Cardiac atrium fibroblast (primary cell): ENCODE measurements around the gene ZNF618.

- RAMPAGE, long total RNA, result no peak
Observed at GRCh38 chr9:113397082-113397873, 3.8 kb downstream of the ALAD start.

DNA sequence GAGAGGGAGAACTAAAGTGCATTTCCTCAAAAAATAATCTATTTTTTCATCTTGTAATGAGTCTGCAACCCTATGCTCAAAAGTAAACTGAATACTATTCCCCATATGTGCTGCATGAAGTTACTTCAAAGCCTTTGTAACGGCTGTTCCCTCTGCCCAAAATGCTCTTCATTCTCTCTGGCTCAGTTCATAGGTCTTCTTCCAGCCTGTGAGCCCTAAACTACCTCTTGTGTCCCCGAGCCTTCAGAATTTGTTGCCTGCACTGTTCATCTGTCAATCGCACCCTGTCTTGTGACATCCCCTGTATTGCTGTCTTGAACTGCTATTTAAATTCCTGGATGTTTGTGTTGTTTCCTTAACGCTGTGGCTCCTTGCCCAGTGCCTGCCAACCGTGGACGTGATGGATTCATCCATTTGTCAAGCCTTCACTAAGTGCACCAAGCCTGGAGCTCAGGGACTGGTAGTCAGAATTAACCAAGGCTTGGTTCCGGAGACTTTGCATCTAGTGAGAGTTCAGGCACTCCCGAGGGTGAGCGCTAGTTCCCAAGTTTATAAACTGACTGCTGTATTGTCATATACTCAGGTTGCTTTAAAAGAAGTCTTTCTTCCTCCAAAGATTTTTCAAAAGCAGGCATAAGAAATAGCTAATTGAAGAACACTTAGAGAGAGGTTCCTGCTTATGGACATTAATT, 28.8 kb downstream of the RGS3 start:
- RAMPAGE, long total RNA, result no peak

- RAMPAGE, long total RNA, result no peak
Observed at GRCh38 chr9:113524464-113525143, 61.1 kb downstream of the RGS3 start.

DNA sequence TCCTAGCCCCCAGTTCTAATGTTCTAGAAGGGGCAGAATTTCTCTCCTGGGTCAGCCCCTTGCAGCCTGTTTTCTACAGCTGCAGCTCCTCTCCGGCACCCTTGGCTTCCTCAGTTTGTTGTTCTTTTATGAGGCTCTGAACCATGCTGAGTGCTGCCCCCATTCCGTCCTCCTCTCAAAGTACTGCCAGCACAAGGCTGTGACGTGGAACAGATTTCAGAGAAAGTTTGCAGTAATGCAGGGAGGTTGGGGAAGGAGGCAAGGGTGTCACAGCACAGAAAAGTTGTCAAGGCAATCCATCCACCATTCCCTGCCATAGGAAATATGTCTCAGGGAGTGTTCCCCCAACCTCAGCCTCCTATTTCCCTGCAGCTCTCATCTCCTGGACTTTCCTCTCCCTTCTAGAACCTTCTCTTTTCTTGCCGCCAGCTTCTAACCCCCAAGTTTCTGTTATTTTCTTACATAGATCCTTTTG, 63.4 kb downstream of the RGS3 start:
- RAMPAGE, long total RNA, result no peak

DNA sequence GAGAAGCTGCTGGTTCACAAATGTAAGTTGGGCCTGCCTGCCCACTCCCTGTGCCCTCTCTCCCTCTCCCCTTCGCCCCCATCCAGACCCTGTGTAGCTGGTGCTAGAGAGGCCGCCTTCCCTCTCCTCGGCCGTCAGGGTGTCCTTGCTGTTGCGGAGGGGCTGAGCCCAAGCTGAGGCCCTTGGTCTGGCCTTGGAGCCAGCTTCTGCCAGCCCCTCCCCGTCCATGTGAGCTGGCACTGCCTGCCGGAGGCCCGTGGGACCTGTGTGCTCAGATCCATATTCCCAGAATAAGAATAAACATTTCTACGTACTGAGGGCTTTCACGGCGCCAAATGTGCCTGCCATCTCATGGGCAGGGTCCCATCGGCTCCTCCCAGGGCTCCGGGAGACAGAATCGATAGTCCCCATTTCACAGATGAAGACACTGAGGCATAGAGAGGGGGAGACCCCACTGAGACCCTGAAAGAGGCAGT, 131.5 kb downstream of the RGS3 start:
- RAMPAGE, long total RNA, result no peak

GRCh38 chr9:113621248-113621978, 157.9 kb downstream of the RGS3 start:
- RAMPAGE, long total RNA, result no peak

- RAMPAGE, long total RNA, result no peak
Observed at GRCh38 chr9:113624804-113625220, 161.3 kb downstream of the RGS3 start.

DNA sequence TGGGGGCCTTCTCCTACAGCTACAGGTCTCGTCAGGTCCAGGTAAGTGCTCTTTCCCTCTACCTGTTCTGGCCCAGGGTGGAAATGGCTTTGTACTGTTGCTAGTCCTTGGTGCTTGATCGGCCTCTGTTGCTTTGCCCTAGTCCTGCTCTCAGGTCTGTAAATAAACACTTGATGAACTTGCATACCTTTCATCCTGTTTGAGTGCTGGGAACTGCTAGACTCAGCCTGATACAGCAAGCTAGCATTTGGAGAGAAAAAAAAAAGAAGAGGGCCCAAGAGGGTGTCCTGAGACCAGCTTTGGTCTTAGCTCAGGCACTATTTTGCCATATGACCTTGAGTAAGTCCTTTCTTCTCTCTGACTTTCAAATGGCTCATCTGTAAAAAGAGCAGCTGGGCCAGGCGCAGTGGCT, 21.8 kb upstream of the ZNF618 start:
- RAMPAGE, long total RNA, result no peak

GRCh38 chr9:113875630-113876635, at the start of gene ZNF618:
Gene ZNF618, plus strand, starts transcription at chr9:113876309.
- RAMPAGE, long total RNA, result no peak

- RAMPAGE, long total RNA, result no peak
Observed at GRCh38 chr9:113933091-113933602, 57.0 kb downstream of the ZNF618 start.

DNA sequence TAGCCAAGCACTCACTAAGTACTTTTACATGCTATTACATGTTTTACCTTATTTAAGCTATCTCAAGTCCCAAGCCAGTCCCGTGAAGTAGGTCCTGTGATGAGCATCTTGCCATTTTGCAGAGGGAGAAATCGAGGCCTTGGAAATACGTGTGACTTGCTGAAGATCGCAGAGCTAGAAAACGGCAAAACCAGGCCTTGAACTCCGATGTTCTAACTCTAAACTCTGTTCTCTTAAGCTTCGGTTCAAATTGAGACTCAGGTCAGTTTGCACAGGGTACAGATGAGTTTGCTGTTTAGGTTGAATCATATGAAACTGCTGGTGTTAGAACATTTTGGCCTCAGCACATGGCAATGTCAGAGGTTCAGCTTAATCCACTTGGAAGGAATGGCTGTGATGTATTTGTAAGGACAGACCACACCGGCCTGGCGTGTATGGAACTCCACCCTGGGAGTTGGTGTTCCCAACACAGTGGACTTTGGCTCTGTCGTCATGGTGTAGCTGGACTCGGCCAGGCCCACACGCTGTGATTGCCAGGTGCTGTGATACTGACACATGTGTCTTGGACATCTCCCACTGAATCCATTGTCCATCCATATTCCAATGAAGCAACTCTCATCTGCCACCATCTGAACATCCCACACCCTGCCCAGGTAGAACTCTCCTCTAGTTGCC, 90.2 kb downstream of the ZNF618 start:
- RAMPAGE, long total RNA, result no peak

GRCh38 chr9:114093823-114094601, 5.1 kb downstream of the KIF12 start:
- RAMPAGE, long total RNA, result no peak

GRCh38 chr9:114174633-114175854, 19.7 kb downstream of the COL27A1 start:
- RAMPAGE, long total RNA, result no peak

GRCh38 chr9:114314946-114315329, 8.0 kb upstream of the ORM1 start:
- RAMPAGE, long total RNA, result no peak

GRCh38 chr9:114315330-114315729, 7.6 kb upstream of the ORM1 start:
- RAMPAGE, long total RNA, result no peak

DNA sequence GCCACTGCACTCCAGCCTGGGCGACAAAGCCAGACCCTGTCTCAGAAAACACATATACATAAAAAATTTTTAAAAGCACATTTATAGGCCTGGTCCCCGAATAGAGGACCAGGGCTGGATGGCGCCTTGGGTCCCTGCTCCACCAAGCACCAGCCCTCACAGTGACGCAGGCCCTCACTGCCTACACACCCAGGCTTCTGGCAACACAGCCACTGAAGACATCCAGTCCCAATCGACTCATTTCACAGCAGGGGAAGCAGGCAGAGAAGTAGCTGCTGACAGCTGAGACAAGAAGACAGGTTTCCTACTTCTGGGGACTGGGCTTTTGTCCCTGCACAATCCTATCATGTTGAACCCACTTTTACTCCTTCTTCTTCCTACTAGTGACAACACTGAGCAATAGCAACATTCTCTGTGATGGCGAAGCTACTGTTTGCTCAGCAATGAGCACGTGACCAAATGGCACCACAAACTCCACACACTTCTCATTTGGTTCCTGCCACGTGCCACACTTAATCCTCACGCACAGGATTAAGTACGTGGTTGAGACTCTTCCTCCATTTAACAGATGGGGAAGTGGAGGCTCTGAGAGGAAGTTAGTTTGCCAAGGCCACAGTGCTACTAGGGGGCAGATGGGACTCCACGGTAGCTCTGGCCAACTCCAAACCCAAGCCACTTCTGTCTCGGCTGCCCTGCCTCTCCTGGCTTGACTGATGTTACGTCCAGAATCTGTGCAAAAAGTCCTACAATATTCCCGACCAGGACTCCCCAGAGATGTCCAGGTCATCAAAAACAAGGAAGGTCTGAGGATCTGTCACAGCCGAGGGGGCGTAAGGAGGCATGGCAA, 10.6 kb downstream of the ORM2 start:
- RAMPAGE, long total RNA, result no peak

DNA sequence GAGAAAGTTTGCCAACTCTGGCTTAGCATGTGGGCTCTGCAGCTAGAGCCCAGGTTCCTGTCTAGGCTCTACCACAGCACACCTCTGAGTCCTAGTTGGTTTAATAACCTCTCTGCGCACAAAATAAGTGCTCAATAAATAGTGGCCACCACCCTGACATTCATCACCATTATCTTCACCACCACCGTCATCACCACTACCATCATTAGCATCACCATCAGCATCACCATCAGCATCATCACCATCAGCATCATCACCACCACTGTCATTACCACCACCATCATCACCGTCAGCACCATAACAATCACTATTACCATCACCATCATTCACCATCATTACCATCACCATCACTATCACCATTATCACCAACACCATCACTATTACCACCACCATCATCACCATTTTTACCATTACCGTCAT, 18.3 kb downstream of the AKNA start:
- RAMPAGE, long total RNA, result no peak

GRCh38 chr9:114372350-114372953, 15.3 kb downstream of the AKNA start:
- RAMPAGE, long total RNA, result no peak

GRCh38 chr9:114586886-114587258, 697 bp upstream of the ATP6V1G1 start:
- RAMPAGE, long total RNA, result no peak

GRCh38 chr9:114618990-114619788, 8.1 kb downstream of the TMEM268 start:
- RAMPAGE, long total RNA, result no peak